Cardiac fibroblast (primary cell): ENCODE measurements around the gene OR4D5.

GRCh38 chr11:123939298-123939802, at the start of gene OR4D5:
OR4D5 (plus strand) TSS chr11:123939617.
- RRBS, result no CpG with 5 or more reads among the region's 2 CpGs

DNA sequence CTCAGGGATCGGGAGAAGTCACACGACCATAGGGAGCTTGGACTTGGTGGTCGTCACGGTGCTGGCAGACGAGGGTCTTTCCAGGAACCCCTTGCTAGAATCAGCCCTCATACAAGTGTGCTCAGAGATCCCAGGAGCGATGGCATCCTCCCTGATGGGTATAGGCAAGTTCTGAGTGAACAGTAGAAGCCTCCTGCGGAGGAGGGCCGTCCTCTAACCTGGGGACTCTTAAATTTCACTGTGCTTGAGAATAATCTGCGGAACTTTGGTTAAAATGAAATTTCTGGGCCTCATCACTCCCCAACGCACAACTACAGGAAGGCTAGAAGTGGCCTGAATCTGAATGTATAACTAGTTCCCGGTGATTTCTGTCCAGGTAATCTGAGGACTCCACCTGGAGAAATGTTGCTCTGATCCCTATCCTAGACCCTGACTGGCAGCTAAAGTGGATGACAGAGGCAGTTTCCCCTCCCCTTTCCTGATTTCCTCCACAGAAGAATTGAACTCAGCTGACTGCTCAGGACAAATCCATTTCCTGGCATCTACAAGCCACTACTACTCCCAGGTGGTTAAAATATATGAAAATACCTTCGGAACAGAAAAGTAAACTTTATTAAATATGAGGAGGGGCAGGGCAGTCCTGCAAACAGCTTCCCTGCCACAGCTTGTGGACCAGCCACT, 4.4 kb downstream of the VSIG2 start:
- RRBS, result no CpG with 5 or more reads among the region's 12 CpGs

DNA sequence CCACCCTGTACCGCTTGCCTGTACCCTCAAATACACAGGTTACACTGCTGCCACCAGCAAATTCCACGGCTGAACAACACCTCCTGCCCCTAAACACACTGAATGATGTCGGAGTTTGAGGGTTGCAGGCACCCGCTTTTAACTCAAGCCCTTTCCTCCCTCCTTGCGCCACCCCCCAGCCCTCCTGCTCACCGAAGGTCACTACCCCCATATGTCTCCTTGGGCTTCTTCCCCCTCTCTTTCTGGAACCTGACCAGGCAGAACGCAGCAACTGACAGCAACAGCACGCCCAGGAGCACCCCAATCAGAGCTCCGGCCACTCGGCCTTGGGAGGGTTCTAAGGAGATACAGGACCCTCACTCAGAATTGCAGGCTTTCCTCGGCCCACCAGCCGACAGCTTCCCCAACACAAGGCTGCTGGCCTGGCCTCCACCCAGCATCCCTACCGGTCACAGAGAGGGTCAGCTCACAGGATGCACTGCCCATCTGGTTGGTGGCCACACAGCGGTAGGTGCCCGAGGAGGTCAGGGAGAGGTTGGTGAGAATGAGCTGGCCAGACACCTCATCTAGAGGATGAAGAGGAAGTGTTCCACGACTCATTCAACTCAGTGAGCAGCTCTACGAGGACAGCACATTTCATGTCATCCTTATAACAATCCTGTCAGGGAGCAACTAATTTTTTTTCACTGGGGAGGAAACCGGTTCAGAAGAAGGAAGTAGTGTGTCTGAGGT, 3.7 kb downstream of the VSIG2 start:
- RRBS, result no CpG with 5 or more reads among the region's 18 CpGs

GRCh38 chr11:124758793-124759303, 3.2 kb downstream of the ESAM start:
- RRBS, result no CpG with 5 or more reads among the region's 31 CpGs

DNA sequence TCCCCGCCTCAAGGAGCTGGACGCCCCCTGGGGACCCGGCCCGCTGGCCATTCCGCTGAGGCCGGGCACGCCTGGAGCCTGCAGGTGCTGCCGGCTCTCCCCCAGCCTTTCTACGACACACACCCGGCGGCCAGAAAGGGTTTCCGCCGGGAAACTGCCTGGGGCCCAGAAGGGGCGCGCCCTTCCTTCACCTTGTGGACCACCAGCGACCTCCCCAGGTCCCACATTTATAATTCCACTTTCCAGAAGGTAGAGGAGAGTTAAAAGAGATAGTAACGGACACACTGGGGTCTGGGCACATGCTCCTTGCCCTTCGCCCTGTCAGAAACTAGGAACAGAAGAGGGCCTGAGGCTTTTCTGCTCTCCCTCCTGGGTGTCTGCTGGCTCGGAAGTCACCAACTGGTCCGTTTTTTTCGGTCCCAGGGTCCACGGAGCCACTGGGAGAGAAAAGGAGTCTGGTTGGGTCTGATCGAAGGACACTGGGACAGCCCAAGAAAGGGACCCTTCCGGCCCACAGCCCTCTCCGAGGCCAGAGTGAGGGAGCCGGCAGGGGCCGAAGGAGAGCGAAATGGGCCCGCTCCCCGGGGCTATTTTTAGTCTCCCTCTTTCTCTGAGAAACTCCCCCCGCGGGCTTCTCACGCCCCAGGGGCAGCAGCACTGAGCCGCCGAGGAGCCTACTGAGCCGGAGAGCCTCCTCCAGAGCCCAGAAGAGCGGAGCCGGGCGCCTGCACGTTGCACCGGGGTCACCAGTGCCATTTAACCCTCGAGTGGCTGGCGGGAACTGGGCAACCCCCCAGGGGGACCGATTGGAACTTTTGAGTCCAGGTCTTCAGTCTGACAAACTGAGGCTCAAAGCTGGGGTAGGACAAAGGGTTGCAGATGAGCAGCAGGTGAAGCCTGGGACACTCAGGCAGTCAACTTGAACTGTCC, 2.0 kb downstream of the ESAM start:
- RRBS, result 29% methylated on average over 10 of the region's 44 CpGs

DNA sequence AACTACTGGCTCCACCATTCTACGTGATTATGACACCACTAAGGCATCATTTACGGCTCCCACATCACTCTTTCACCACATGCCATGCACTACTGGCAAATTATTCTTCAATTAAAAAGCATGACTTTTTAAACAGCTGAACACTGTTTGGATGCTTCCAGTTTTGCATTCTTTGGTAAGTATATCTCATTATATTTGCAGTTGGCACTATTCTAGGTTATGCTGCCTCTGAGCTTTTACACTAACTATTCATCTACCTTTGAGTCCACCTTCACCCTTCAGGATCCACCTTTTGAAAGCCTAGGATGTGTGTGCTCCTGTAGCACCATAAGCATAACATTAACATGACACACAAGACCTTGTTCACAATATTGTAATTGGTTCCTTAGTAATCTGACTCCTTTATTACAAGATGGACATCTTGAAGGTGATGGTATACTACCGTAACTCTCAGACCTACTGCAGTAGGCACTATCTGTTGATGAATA, 7.9 kb downstream of the MSANTD2 start:
- RRBS, result no CpG with 5 or more reads among the region's 3 CpGs

DNA sequence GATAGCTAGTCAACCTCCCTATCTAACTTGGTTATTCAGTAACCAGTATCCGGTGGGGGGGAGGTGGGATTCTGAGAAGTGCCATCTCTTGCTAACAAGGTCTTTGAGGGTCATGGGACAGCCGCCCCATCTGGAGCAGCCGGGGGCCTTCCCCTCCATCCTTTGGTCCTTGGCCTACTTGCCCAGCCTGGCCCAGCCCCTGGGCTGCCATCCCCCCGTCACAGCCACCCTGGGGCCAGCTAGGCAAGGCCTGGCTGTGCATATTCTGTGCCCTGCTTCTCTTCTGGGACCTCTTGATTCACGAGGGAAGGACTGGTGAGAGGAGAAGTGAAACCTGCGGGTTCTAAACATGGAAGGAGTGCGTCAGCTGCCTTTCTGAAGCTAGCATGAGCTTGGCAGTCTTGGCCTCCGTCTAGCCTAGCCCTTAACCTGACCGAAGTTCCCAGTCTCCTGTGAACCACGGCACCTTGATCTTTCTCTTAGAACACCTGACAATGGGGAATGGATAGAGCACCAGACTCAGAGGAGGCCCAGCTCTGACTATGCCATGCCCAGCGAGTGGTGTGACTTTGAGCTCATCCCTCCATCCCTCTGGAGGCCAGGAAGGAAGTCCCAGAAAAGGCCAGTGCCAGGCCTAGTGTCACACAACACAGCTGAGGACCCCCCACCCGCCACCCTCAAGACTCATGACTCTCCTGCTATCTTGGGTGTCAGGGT, 9.4 kb downstream of the SLC37A2 start:
- RRBS, result 89% methylated on average over 1 of the region's 12 CpGs

- RRBS, result no CpG with 5 or more reads among the region's 5 CpGs
These were observed 20.0 kb downstream of the TMEM218 start for GRCh38 chr11:125091244-125091909.

DNA sequence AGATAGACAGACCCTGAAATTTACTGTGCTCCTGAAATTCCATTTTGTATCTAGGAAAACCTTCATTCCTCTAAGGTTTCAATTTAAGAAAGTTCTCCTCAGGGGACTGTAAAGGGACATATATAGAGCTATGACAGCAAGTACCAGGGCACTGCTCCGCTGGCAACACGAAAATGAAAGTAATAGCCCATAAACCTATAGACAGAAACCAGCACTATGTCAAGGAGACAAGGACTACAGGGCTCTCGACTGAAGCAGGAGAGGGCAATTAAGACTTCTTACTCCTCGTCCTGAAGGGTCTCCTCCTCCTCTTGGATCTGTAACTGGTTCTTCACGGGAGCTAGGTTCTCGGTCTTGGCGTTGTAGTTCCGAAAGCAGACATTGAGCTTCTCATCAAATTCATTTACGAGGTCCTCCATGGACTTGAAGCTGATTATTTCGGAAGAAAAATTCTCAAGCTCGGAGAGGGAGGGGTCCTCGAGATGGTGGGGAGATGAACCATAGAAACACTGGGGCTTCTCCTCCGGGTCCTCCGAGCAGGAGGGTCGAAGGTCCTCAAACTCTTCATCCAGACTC, 6.8 kb downstream of the FEZ1 start:
- RRBS, result no CpG with 5 or more reads among the region's 15 CpGs

GRCh38 chr11:125591676-125592709, 659 bp upstream of the STT3A start:
- RRBS, result 0% methylated on average over 4 of the region's 55 CpGs

DNA sequence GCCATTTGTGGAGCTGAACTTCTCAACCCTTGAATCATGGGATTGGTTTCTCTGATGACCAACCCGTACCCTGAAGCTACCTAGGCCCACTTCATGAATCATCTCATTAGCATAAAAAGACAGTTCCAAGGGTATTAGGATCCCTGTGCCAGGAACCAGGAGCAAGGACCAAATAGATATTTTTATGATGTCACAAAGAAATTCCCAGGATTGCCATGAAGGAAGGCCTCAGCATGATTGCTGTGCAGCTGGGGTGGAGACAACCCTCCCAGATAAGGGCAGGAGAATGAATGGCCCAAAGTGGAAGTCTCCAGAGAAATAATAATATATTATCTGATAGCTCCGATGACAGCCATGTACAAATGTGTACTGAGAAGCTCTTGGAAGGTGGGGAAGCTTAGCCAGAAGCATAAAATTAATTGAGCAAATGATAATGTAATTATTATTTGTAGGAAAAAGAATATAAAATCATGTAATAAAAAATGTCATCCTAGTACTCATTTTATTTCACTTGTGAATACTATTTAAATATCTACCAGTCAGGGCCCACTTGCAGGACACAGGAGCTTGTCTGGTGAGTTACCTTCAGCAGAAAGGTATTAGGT, 3.8 kb upstream of the ACRV1 start:
- RRBS, result no CpG with 5 or more reads among the region's 2 CpGs

DNA sequence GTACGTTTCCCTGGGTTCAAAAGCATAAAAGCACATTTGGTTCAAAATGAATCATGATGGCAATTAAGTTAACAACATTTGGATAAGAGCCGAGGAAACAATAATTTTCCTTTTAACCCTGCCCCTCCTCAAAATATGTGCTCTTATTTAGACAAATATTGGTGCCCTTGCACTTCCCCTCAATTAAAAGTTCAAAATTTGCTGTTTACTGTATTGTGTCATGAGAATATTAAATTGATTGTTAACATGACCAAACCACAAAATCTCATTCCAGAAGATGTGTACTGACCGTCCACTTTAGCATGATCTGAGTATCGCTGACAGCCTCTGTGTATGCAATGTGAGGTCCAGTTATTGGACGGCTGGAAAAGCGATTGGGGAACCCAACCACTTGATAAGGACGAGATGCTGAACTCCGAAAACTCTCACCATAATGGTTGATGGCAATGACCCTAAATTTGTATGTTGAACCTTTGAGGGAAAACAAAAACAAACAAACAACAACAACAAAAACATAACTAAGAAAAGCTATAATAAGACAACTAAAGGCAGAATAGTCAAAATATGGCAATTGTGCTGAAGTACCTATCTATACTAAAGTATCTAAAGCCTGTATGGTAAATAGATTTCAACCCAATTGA, 48.9 kb downstream of the VSIG10L2 start:
- RRBS, result no CpG with 5 or more reads among the region's 8 CpGs

GRCh38 chr11:126081856-126082610, 19.4 kb upstream of the CDON start:
- RRBS, result no CpG with 5 or more reads among the region's 11 CpGs

DNA sequence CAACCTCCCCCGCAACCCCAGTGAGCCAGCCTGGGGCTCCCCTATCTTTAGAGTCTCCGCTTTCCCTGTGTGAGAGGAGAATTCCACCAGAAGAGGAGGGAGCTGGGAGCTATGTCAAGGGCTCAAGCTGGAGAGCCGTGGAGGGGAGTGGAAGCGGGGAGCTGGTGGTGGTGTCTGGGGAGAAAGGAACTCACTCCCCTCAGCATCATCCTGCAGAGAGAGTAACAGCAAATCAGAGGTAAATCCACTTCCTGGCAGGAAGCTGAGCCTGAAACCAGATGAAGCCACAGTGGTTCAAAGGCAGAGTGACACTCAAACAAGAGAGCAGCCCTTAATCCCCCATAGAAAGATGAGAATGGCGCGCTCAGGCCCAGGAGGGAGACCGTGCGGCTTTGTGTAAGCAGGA, 21.3 kb upstream of the CDON start:
- RRBS, result no CpG with 5 or more reads among the region's 8 CpGs

GRCh38 chr11:126123026-126123395, 60.3 kb upstream of the CDON start:
- RRBS, result no CpG with 5 or more reads among the region's 2 CpGs

GRCh38 chr11:126132155-126132719, 69.6 kb upstream of the CDON start:
- RRBS, result no CpG with 5 or more reads among the region's 5 CpGs

DNA sequence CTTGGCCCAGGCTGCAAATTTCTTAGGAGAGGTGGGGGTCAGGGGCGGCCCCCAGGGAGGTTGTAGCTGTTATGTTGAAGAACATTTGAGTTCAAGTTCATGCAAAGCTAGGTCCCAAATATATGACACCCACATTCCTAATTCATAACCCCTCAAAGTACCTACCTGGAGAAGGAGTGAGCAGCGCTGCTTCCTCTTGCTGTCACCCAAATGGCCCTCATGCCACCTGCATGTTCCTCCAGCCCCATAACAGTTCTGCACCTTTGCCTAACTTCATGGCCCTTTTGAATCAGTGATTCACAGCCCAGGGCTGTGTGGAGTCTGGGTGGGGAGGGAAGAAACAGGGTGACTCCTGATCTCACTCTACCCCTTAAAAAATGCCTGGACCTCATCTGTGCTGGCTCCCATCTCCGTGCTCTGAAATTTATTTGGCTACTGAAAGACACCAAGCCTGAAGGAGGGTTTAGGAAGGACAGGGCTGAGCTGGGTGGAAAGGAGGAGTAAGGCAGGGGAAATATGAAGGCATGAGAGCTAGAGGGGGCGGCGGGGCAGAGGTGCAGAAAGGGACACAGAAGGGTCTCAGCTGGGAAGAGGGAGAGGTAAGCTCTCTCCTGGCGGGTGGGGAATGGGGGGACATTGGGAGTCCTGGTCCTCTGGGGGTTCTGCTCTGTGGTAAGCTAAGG, 71.4 kb downstream of the RPUSD4 start:
- RRBS, result no CpG with 5 or more reads among the region's 6 CpGs

GRCh38 chr11:126267460-126268136, 1.1 kb downstream of the SRPRA start:
- RRBS, result no CpG with 5 or more reads among the region's 11 CpGs

DNA sequence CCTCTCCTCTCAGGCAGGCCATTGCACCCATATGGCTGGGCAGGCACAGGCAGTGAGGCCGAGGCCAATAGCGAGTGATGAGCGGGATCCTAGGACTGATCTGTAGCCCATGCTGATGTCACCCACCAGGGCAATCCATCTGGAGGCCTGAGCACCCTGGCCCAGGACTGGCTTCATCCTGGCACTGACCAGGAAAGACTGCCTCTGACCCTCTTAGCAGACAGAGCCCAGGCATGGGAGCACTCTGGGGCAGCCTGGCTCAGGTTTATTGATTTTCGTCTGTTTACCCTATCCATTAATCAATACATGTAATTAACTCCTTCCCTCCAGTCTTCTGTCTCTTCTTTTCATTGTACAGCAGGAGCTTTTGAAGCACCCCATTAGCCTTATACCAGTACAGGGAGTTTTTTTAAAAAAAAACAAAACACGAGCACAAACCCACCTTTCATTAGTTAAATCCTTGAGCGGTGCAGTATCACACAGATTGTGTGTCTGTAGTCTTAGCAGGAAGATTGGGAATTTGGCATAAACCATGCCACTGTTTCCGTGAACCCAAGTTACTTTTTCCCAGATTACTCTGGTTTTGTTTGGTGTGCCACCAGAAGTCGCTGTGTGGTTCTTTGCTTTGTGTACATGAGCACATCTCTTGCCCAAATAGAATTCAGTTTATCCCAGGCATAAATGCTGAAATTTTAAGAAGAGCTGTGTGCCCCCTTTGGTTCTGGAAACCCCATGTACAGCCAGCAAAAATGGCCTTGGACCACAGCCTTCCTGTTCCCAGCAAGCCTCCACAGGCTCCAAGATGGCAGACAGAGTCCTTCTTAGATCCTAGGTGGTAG, 4.9 kb upstream of the TIRAP start:
- RRBS, result no CpG with 5 or more reads among the region's 8 CpGs